SJSA1 (cell line): Measurements from ENCODE around the gene ANO3.

GRCh38 chr11:19953113-19953809, 207.0 kb downstream of the DBX1 start:
- RAMPAGE, long total RNA: no peak

DNA sequence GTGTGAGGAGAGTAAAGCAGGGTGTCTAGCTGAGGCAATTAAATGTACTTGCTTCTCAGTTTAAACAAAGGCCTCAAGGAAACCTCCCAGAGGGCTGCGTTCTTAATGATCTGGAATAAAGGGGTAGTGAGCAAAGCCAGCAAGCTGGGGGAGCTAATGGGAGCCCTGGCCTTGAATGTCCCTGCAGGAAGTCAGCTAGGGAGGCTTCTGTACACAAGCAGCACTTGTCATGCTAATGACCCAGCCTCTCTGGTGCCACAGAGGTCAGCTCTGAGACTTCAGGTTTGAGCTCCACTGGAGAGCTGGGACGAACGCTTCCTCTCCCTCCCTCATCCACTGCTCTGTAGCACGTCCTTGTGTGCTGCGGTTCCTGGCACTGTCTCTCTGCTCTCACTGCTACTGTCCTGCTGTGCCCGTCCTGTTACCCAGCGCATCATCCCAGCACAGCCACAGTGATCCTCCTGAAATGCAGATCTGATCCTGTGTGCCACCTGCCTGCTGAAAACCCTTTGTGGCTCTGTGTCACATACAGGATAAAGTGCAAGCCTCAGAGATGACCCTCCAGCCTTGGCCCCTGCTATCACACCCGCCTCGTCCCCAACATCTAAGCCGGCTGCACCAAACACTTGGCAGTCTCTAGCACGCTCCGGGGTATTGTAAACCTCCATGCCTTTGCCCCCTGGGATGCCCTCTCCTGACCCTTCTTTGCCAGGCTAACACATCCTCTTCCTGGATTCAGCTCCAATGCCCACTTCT, 159.6 kb downstream of the DBX1 start:
- RAMPAGE, long total RNA: no peak

GRCh38 chr11:20015612-20016249, 144.5 kb downstream of the DBX1 start:
- RAMPAGE, long total RNA: no peak

DNA sequence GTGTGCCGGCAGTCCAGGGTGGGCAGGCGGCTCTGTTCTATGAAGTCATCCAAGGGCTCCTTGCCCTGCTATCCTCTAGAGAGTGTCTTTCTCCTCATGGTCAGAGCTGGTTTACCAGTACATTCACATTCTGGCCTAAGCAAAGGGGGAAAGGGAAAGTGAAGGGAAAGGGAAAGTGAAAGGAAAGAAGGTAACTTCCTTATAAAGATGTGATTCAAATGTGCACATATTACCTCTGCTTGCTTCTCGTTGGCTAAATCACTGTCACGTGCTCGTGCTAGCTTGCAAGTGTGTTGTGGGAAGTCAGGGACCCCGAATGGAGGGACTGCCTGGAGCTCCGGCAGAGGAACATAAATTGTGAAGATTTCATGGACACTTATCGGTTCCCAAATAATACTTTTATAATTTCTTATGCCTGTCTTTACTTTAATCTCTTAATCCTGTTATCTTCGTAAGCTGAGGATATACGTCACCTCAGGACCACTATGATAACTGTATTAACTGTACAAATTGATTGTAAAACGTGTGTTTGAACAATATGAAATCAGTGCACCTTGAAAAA, 2.7 kb upstream of the HTATIP2 start:
- RAMPAGE, long total RNA: no peak

GRCh38 chr11:22082842-22083183, 110.1 kb upstream of the ANO5 start:
- RAMPAGE, long total RNA: no peak

GRCh38 chr11:22193525-22194162, 759 bp downstream of the ANO5 start:
- RAMPAGE, long total RNA: no peak

DNA sequence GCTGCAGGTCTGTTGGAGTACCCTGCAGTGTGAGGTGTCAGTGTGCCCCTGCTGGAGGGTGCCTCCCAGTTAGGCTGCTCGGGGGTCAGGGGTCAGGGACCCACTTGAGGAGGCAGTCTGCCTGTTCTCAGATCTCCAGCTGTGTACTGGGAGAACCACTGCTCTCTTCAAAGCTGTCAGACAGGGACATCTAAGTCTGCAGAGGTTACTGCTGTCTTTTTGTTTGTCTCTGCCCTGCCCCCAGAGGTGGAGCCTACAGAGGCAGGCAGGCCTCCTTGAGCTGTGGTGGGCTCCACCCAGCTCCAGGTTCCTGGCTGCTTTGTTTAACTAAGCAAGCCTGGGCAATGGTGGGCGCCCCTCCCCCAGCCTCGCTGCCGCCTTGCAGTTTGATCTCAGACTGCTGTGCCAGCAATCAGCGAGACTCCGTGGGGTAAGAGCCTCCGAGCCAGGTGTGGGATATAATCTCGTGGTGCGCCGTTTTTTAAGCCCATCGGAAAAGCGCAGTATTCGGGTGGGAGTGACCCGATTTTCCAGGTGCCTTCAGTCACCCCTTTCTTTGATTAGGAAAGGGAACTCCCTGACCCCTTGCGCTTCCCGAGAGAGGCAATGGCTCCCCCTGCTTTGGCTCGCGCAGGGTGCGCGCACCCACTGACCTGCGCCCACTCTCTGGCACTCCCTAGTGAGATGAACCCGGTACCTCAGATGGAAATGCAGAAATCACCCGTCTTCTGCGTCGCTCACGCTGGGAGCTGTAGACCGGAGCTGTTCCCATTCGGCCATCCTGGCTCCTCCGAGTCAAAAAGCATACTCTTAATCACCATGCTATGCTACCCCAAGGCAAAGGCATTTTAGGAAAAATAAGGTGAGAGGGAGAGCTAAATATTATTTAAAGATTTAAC, 97.0 kb downstream of the FANCF start:
- RAMPAGE, long total RNA: no peak

DNA sequence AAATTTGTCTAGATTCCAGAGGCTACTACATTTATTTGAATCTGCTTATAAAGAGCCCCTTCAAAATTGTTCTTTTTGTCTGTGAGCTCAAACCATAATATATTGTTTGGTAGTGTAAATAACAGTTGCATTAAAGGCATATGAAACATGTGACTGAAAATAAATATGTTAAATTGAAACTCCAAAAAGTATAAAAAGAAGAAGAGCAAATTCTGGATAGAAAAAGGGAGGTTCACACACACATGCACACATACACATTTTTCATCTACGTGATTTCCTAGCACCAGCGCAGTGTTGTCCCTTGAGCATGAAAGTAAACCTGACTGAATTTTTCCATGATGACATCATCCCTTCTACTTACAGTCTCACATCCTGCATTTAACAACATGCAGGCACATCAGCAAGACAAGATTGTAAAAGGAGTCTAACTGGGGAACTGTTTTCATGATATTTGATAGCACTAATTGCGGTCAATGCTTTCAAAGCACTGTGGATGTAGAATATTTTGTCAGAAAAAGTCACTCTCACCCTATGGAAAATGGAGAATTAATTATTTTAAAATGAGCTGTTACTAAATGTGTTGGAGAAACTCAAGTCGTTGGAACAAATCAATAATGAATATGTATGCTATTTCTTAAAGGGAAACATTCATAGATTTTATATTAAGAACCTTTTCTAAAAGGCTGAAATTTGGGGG, 36.6 kb downstream of the GAS2 start:
- RAMPAGE, long total RNA: no peak

GRCh38 chr11:25611407-25611780, 720.5 kb upstream of the ANO3 start:
- RAMPAGE, long total RNA: no peak

- RAMPAGE, long total RNA: no peak
Measured at GRCh38 chr11:26087546-26088068, 244.3 kb upstream of the ANO3 start.

- RAMPAGE, long total RNA: no peak
Measured at GRCh38 chr11:26331922-26332523, at the start of gene ANO3. TSS of gene ANO3 (plus strand) at chr11:26332130.

GRCh38 chr11:27041163-27041922, 728 bp downstream of the BBOX1 start:
- RAMPAGE, long total RNA: no peak

DNA sequence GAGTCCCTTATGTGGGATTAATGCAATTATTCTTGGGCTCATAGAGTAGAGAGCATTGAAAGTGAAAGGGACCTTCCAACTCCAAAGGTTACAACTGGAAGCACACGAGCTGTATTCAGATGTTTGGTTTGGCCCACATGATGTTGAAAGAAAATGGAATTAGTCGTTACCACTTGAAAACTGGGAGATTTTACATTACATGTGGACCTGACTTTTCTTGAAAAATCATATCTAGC, 53.6 kb downstream of the BBOX1 start:
- RAMPAGE, long total RNA: no peak

DNA sequence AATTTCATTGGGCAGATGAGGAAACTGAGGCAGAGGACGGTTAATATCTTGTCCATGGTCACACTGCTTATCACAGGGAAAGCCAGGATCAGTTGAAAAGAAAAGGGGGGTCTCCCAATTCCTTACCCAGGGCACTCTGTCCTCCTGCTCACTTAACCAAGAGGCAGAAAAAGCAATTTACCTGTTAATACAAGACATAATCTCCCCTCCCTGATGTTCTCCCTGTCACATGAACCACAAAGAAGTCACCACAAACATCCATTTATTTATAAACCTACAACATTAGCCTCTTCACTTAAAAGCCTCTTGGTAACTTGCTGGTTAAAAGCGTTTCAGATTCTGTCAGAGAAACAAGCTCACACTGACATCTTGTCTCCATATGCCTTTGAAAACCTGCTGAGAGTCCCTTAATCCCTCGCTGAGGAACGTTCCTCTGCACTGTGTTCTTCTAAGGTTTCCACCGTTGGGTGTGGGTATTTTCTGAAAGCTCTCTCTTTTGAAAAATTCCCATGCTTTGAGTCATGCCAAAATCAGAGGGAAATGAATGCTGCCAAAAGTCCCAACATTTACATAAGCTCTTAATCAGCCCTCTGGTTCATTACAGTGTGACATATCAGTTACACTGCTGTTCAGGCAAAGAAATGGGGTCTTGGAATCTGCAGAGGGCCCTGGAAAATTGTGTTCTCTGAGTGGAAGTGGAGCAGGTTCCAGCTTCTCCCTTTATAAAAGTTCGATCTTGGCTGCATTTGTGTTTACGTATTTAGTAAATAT, 149.8 kb downstream of the CCDC34 start:
- RAMPAGE, long total RNA: no peak

- RAMPAGE, long total RNA: no peak
Measured at GRCh38 chr11:27233515-27234703, 129.1 kb downstream of the CCDC34 start.

DNA sequence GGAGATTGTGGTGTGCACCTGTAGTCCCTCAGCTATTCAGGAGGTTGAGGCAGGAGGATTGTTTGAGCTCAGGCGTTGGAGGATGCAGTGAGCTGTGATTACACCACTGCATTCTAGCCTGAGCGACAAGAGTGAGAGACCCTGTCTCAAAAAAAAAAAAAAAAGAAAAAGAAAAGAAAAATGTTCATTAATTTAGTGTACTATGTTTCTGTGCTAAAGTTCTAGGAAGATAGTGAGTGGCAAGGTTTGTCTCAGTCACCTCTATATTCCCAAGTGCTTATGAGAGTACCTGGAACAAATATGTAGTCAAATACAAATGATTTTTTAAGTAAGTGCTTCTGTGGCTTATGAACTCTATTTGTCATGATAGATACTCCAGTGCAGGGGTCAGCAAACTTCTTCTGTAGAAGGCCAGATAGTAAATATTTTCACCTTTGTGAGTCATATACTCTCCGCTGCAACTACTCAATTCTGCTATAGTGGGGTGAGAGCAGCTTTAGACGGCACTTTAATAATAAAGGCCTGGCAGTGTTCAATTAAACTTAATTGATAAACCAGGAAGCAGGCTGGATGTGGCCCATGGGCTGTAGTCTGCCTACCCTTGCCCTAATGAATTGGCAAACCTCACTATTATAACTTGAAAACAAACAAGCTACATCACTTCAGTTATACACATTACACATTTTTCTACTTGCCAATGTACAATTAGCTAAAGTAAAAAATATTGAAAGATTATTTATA, 12.3 kb upstream of the CCDC34 start:
- RAMPAGE, long total RNA: no peak

DNA sequence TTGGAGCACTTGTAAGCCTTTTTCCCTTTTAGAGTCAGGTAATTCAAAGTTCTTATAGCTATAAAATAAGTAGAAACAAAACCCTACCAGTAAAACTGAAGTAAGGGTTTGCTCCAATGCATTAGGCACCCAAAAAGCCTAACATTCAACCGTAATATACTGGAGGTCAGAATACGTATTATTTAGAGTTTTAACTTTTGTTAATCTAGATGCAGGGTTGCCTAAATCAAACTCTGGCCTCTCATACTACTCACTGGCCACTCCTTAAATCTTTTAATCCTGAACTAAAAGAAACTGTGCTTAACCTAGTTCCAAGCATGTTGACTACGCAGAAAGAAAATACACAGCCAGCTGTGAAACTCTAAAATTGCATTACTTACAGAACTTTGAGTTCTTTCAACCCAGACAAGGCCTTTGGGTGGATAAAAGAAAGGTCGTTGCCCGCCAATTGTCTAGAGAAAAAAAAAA, 29.1 kb upstream of the CCDC34 start:
- RAMPAGE, long total RNA: no peak

DNA sequence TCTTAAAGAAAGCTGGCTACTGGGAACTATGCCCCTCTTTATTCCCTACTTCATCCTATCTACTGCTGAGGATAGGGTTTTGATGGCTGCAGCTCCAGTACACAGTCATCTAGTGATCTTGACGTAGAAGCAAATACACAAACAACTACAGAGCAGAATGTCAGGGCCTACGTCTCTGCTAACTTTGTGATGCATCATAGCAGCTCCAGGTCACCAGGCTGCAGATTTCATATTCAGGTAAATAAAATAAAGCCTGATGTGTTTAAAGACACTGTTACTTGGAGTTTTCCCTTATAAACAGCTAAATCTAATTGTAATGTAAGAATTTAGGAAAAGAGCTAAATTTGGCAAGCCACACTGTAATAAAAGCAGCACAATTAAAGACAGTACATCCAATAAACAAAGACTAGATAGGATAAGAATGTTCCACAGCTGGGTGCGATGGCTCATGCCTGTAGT, 39.8 kb upstream of the CCDC34 start:
- RAMPAGE, long total RNA: no peak

DNA sequence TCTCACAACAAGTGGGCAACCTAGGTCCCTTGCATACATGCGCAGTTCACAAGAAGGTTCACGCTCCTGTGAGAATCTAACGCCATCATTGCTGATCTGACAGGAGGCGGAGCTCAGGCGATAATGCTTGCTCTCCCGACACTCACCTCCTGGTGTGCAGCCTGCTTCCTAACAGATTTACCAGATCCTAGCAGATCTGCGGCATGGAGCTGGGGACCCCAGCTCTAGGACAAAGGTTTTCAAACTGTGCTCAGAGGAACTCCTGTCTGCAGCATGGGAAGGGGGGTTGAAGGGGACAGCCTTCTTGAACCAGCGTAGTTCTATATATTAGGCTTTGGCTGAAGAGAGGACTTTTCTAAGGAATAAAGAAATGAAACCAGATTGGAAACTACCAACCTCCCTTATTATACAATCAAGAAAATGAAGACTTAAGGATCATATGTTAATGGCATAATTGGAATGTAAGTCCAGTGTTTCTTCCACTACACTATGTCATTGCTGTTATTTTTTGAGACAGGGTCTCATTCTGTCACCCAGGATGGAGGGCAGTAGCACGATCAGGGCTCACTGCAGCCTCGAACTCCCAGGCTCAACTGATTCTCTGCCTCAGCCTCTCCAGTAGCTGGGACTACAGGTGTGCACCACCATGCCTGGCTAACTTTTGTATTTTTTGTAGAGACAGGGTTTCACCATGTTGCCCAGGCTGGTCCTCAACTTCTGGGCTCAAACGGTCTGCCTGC, 17.0 kb downstream of the LIN7C start:
- RAMPAGE, long total RNA: no peak

DNA sequence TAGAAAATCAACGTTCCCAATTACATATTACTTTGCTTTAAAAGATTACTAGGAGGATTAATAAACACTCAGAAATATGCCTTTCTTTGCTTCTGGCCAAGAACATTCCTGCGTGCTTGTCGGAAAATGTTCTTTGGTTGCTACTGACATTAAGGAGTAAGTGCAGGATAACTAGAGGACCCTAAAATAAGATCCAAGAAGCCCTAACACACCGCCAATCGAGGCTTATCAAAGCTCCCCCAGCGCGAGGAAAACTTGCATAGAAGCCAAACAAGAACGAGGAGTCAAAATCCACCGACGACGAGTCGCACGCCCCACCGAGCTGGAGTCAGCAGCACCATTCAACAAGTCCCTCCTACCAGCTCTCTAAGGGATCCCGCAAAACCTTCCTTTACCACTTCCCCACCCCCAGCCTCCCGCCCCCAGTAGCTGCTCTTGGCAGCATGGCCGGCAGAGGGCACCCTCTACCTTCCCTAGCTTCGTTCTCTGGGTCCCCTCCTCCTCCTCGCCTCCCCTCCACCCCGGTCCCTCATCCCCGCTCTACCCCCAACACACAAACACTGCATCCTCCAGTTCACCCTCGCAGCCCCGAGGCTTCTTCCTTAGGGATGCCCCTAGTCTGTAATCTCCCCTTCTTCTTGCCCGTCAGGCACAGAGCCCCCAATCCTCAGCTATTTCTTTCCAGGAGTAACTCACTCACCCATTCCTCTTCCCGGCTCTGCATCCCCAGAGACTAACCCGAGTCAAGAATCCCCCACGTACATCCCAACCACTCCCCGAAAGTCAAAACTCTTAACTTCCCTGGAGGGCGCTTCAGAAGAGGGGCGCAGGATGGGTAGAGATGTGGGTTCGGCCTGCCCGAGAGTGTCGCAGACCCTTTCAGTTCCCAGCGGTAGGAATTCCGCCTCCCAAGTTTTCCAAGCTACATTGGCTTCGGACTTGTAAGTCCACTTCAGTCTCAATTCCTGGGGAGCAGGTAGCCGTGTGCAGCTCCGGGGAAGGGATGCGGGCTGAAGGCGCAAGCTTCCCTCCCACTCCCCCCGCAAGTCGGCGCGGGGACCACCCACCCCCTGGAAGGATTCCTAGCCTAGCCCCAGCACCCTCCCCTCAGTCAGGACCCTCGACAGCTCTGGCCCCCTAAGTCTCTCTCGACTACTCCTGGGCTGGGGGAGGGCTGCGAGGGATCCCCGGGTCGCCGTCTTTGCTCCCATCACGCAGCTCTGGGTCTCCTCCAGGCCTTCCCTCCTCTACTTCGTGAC, 1.1 kb downstream of the BDNF start:
- RAMPAGE, long total RNA: no peak